Cerebellum (tissue), 5 donors: ENCODE measurements around a stretch of chr4.

DNA sequence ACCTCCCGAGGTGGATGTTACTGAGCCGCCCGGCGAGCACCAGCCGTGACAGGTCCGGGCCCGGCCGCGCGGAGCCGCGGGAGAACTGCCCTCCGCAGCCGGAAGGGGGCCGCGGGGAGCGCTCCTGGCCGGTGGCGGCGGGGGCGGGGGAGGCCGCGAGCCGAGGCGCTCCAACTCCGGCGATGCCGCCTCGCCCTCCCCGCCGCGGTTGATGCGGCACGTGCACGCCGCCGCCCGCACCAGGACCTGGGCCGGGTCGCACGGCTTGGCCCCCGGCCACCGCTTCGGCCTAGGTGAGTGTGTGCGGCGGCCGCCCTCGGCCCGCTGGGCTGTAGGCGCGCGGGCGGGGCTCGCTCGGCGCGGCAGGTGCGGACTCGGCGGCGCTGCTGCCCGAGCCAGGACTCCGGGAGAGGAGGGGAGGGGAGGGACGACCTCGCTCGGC, 1.6 kb downstream of the SPRY1 start:
- PRO-cap, 3 experiments: peak in 3 of 3 experiments; most common plus-strand start position 398 of the sequence (in 2); most common minus-strand start position 83 of the sequence (in 2)
- RAMPAGE, long total RNA: no peak

GRCh38 chr4:123401269-123402447, 5.1 kb downstream of the SPRY1 start:
- PRO-cap, 3 experiments: no peak in any of the 3 experiments
- RAMPAGE, long total RNA: no peak

GRCh38 chr4:123418247-123419010, 21.8 kb downstream of the SPRY1 start:
- PRO-cap, 3 experiments: no peak in any of the 3 experiments
- RAMPAGE, long total RNA: no peak

- PRO-cap, 3 experiments: no peak in any of the 3 experiments
- RAMPAGE, long total RNA: no peak
Observed at GRCh38 chr4:123555330-123555968, 158.9 kb downstream of the SPRY1 start.

DNA sequence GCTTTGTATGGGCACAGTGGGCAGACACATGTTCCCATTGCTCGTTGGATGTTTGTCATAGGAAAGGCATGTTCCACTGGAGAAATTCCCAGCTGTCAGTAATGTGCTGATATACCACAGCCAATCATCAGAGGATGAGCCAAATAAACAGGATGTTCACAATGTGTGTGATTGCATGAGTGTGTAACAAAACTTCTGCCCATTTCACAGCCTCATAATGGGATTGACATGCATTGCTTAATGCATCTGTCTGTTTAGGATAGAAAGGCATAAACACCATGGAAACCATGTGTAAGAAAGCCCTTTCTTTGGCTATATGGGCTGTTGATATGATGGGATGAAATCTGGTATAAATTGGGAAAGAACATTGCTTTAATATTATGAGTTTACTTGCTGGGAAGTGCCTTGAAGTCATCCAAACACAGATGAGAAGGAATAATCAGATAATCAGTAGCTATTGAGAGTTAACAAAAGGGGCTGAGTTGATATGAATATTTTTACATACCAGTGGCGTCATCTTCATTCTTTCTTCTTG, 436.2 kb downstream of the SPRY1 start:
- PRO-cap, 3 experiments: no peak in any of the 3 experiments
- RAMPAGE, long total RNA: no peak

GRCh38 chr4:124709922-124710800, 2.4 kb downstream of the ANKRD50 start:
- PRO-cap, 3 experiments: no peak in any of the 3 experiments
- RAMPAGE, long total RNA: no peak

DNA sequence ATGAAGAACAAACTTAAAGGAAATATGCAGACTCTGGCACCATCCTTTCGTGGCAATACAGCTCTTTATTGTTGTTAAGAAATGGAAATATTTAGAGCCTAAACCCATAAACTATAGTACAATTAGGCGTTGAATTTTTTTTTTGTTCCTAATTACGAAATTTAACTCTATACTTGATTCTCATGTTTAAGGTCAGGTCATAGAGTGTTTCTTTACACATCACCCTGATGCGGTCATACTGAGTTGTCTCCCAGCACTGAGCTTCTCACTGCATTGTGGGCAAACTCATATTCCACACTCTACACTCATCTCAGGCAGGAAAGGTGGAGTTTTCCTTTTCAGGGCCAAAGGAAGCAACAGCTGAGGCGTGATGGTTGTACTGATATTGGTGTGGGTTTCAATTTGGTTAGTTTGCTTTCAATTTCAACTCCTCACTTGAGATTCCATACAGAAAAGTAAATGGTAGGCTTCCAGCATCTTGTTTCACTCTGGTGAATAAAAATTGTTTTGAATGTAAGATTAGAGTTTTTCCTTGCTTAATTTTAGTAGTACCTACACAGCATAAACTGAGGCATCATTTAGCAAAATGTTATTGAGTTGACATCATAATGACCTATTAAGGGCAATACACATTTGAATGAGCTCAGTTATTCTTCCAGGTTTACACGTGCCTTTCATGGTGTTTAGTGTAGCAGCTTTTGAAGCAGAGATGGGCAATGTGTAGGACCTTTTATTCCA, 75.5 kb downstream of the FAT4 start:
- PRO-cap, 3 experiments: no peak in any of the 3 experiments
- RAMPAGE, long total RNA: no peak

- PRO-cap, 3 experiments: no peak in any of the 3 experiments
- RAMPAGE, long total RNA: no peak
Observed at GRCh38 chr4:125415025-125415768, 100.4 kb downstream of the FAT4 start.

DNA sequence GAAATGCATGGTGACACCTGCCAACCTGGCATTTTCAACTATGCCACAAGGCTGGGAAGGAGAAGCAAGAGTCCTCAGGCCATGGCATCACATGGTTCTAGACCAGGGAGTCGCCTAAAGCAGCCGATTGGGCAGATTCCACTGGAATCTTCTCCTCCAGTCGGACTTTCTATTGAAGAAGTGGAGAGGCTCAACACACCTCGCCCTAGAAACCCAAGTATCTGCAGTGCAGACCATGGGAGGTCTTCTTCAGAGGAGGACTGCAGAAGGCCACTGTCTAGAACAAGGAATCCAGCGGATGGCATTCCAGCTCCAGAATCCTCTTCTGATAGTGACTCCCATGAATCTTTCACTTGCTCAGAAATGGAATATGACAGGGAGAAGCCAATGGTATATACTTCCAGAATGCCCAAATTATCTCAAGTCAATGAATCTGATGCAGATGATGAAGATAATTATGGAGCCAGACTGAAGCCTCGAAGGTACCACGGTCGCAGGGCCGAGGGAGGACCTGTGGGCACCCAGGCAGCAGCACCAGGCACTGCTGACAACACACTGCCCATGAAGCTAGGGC, 176.3 kb downstream of the FAT4 start:
- PRO-cap, 3 experiments: no peak in any of the 3 experiments
- RAMPAGE, long total RNA: no peak

GRCh38 chr4:126574870-126575107, 1058.0 kb upstream of the INTU start:
- PRO-cap, 3 experiments: no peak in any of the 3 experiments
- RAMPAGE, long total RNA: no peak

- PRO-cap, 3 experiments: no peak in any of the 3 experiments
- RAMPAGE, long total RNA: no peak
Observed at GRCh38 chr4:126956653-126957407, 675.9 kb upstream of the INTU start.

DNA sequence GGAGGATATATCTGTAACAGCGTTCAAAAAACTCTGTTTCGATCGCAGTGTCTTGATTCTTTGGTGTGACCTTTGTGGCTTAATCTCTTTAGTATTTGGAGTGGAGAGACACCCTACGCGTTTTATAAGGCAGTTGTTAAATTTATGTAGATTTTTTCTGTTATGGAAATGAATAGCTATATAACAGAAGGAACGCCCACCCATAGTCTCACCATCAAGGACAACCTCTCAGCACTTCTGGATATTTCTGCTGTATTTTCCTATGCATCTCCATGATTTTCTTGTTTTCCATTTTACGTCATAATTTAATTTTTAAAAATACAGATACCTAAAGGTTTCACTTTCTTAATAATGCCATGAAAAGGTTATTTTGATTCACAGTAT, 705 bp downstream of the INTU start:
- PRO-cap, 3 experiments: no peak in any of the 3 experiments
- RAMPAGE, long total RNA: no peak

GRCh38 chr4:127781306-127781617, 860 bp upstream of the HSPA4L start:
- PRO-cap, 3 experiments: no peak in any of the 3 experiments
- RAMPAGE, long total RNA: no peak

GRCh38 chr4:128427792-128428408, 140.3 kb upstream of the PGRMC2 start:
- PRO-cap, 3 experiments: no peak in any of the 3 experiments
- RAMPAGE, long total RNA: no peak

DNA sequence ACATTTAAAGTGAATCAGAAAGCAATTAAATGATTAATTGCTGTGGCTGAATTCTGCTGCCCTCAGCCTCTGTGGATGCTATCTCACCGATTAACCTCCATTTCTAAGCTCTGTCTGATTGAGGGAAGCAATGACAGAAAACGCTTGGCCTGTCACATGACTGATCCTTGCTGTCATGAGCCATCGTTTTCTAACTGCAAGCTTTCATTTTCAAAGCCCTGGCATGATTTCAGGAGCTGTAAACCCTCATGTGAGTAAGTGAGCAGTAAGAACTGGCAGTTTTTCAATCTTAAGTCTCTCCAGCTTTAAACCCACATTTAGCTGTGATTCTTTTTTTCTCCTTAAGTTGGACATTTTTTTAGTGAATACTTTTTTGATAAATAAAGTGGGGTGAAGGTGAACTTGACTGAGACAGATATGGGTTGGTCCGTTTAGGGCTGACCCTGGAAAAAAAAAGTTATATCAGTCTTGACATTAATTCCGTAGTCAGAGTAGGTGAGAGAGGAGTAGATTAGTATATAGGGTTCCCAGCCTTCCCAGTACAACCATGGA, 180.9 kb upstream of the PGRMC2 start:
- PRO-cap, 3 experiments: no peak in any of the 3 experiments
- RAMPAGE, long total RNA: no peak

DNA sequence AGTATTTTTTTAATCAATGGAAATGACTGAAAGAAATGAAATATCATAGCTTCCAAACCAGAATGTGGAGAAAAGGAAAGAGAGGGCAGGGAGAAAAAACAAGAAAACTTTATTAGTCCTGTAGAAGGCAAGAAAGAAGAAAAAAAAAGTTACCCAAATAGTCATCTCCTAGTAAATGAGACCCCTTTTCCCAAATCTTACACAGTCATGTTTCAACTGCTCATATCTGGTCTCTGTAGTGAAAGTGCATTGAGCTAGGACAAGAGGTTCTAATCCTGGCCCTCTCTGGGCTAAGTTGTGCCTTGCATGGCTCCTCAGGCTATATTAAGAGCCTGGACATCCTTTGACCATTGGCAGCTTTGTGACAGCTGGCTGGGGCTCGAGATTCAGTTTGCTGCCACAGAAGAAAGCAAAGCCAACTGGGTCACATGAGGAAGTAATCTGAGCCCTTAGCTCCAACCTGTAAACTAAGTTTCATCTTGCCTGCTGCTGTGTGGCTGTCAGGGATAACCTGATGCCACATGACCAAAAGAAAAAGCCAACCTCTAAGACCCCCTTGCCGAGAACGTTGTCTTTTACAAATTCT, 51.9 kb upstream of the JADE1 start:
- PRO-cap, 3 experiments: no peak in any of the 3 experiments
- RAMPAGE, long total RNA: no peak

DNA sequence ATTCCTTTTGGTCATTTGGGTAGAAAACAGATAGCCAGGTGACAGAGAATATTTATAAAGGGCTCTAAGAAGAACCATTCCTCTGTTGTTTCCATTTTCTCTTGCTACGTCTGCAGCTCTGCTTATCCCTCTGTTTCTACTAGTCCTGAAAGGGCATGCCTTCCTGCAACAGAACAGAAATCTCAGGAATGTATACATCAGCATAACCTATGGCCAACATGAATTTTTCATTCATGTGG, 15.3 kb upstream of the JADE1 start:
- PRO-cap, 3 experiments: no peak in any of the 3 experiments
- RAMPAGE, long total RNA: no peak

DNA sequence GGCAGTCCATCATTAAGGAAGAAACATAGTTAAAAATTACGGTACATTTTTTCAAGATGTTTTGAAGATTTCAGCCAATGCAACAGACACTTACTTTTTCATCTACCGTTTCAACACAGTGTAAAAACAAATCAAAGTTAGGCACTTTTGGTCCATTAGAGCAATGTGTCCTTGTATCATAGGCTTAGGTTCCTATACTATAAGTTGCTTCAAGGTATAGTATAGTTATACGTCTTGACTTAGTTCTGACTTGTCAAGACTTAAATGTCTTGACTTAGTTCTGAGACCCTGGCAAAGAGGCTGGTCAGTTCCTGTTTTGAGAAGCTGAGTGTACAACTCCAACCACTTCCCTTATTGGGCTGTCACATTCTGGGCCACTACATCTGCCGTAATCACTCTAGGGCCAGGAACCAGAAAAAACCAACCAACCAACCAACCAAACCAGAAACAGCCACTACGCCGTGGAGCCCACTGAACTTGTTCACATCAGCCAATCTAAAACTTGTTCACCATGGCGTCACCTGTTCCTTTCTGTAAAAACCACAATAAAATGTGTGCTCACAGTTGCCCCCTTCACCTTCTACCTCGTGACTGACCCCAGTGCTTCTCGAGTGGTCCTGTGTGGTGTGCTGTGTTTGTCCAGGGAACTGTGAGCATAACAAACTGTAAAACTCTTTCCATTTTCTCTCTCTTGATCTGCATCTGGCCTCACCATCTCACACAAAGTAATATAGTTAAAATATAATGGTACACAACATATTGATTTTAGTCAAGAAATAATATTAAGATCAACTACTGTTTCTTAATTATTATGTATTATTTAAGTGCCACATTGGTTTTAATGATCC, 107.3 kb downstream of the JADE1 start:
- PRO-cap, 3 experiments: no peak in any of the 3 experiments
- RAMPAGE, long total RNA: no peak

DNA sequence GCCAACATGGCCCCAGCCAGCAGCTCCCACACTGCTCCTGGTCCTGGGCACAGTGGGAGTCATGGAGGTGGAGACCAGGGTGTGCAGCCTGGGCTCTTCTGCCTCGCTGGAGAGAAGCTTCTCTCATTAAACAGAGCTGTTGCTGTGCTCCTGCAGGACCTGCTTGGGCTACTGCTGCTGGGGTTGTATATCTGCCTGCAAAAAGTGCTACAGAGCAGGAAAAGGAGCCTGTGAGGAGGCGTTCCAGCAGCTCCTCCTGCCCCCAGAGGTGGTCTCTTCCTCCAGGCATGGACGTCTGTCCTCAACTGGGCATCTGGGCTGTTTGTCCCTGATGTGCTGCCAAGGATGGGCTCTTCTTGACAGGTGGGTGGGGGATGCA, 37.8 kb downstream of the C4orf33 start:
- PRO-cap, 3 experiments: no peak in any of the 3 experiments
- RAMPAGE, long total RNA: no peak

GRCh38 chr4:129362016-129362480, 266.1 kb downstream of the C4orf33 start:
- PRO-cap, 3 experiments: no peak in any of the 3 experiments
- RAMPAGE, long total RNA: no peak